Metanephros (tissue), 2 donors: ENCODE measurements around the genes RSRP1 and MAN1C1.

DNA sequence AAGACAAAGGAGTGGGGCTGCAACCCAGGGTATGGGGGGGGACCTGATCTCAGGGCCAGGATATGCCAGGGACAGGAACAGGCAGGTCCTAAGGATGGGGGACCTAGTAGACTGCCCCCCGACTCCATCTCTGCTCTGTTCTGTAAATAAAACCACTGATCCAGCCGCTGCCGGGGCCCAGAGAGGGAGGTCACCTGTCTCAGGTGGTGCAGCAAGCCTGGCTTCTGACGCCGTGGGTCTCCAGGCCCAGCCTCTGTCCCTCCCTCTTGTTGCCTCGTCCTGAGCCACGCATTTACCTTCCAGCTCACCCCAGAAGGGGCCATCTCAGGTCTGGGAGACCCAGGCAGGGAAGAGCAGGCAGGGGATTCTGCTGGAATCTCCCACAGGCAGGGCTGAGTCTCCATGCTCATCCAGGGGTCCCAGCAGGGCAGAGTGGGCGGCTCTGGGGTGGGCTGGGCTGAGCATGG, 13.4 kb downstream of the RUNX3 start:
- RAMPAGE, long total RNA = no peak

- RAMPAGE, long total RNA = no peak
These were observed 4.6 kb downstream of the RUNX3 start for GRCh38 chr1:24925457-24925941.

DNA sequence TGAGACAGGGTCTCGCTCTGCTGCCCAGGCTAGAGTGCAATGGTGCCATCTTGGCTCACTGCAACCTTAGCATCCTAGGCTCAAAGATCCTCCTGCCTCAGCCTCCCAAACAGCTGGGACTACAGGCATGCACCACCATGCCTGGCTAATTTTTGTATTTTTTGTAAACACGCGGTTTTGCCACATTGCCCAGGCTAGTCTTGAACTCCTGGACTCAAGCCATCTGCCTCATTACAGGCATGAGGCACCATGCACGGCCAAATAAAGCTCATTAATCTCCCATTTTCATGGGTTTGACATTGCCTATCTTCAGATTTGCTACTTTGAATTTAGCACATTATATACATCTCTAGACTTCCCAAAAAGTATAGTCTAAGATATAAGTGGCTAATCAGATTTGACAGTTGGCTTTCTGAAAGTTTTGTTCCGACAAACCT, 2.5 kb downstream of the RSRP1 start:
- RAMPAGE, long total RNA = no peak

DNA sequence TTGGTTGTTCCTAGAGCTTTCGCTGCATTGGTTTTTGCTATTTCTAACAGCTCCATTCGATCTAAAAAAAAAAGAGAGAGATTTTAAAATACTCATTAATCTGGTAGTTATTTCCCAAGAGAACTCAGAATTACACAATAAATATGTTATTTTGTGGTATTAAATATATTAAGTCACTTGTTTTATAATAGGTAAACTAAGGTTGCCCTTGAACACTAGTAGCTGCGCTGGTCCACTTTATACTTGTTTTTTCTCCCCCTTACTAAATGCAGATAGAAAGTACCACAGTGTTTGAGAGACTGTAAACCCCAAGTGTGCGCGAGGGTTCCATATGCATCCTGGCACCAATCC, 2.0 kb downstream of the RSRP1 start:
- RAMPAGE, long total RNA = no peak

GRCh38 chr1:25247255-25247585, at the start of gene RSRP1:
Gene RSRP1, minus strand, starts transcription at chr1:25247454.
- RAMPAGE, long total RNA = start-site peak on the minus strand at chr1:25247453-25247457, 1,022 and 287 reads in 2 replicates

GRCh38 chr1:25472678-25473461, 42.2 kb downstream of the MACO1 start:
- RAMPAGE, long total RNA = no peak

DNA sequence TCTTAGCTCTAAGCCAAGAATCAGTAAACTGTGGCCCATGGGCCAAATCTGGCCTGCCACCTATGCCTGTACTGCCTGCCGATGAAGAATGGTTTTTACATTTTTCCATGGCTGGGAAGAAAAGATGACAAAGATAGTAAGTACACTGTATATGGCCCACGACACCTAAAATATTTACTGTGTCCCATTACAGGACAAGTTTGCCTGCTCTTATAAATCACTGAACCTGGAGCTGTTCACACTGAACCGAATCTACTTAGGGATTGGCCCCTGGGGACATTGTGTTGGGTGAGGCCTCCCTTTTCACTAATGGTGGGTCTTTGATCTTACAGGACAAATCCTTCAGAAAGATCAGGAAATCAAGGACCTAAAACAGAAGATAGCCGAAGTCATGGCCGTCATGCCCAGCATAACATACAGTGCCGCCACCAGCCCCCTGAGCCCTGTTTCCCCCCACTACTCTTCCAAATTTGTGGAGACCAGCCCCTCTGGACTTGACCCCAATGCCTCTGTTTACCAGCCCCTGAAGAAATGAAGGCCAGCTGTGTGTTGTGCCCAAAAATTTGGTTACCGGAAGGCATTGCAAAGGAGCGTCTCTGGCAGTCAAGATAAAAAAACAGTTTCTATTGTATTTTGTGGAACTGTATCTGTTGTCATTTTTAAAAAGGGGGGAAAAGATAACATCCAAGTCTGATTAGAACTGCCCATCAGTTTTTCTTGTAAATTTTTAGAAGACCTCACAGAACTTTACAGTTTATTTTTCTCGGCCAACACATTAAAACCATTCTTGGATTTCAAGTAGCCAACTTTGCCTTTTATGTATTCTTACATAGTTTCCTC, 45.3 kb upstream of the LDLRAP1 start:
- RAMPAGE, long total RNA = no peak

DNA sequence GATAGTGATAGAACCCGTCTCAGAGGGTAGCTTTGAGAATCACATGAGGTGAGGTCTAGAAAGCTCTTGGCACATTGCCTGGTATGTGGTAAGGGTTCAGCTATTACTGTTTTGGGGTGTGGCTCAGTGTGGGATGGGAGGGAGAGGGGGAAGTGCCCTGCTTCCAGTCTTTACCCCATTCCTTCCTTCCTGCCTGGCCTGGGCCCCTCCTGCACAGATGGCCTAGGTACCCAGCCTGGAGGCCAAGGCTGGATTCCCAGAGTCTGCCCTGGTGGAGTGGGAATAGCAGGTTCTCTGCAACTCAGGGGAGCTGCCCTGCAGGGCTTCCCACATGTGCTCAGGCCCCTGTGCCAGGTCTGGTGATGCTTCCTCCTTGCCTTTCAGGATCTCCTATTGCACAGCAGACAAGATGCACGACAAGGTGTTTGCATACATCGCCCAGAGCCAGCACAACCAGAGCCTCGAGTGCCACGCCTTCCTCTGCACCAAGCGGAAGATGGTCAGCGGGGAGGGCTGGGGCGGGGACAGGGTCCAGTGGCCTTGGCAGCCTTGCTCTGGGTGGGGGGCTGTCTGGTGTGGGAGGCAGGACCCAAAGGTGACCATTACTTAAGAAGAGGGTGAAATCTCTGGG, 13.5 kb downstream of the LDLRAP1 start:
- RAMPAGE, long total RNA = no peak

DNA sequence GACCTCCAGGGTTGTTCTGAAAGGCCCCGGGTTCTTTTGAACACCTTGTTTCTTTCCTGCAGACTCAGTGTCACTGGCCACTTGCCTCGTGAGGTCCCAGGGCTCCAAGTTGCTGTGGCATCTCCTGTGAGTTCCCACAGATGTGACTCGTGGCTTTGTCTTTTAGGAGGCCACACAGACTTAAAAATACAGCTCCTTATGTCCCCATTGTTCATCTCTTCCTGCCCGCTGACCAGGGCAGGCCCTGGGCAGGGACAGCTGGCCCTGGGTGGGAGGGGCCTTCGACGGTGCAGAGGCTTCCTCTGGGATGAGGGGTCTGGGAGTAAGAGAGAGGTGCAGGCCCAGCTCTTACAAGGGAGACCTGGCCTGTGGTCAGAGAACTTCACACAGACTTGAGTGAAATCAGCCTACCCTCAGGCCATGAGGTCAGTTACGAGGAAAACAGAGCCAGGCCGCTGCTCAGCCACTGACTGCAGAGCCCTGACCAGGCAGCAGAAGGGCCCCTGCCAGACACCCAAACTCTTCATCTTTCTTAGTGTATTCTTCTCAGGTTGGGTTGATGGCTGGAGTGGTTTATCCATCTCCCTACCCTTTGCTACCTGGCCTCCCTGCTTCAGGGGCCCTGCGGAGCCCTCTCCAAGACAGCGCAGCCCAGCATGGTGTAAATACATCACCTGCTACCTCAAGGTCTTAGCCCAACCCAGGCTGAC, 15.8 kb downstream of the LDLRAP1 start:
- RAMPAGE, long total RNA = no peak

GRCh38 chr1:25615973-25617225, at the start of gene MAN1C1:
Gene MAN1C1, plus strand, starts transcription at chr1:25616791.
- RAMPAGE, long total RNA = no peak

- RAMPAGE, long total RNA = no peak
These were observed 24.5 kb upstream of the SELENON start for GRCh38 chr1:25775393-25775949.

DNA sequence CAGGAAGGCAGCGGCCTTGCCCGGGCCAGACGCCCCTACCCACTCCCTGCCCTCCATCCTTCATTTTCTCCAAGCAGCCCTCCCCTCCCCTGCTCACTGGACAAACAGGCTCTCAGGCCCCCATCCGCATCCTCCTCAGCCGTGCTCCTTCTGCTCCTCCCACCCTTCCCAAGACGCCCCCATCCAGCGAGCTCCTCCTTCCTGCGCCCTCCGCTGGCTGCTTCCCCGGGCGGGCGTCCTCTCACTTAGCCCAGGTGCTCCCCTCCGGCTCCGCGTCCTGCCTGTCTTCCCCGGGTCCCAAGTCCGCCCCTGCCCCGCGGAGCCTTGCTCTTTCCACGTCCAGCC, 478 bp downstream of the PAQR7 start:
- RAMPAGE, long total RNA = no peak

DNA sequence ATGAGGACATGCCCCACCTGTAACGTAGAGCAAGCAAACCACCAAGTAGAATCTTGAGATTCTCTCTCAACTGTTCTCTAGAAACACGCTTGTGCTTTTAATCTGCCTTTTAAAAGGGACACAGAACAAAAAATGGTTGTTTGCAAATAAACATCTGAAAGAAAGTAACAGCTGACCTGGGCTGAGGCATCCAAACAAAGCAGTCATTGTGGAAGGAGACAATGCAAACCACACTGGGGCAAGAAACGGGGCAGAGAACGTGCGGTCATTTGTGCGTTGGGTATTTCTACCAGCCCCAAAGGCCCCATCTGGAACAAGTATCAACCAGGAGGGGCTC, 6.1 kb downstream of the STMN1 start:
- RAMPAGE, long total RNA = no peak

DNA sequence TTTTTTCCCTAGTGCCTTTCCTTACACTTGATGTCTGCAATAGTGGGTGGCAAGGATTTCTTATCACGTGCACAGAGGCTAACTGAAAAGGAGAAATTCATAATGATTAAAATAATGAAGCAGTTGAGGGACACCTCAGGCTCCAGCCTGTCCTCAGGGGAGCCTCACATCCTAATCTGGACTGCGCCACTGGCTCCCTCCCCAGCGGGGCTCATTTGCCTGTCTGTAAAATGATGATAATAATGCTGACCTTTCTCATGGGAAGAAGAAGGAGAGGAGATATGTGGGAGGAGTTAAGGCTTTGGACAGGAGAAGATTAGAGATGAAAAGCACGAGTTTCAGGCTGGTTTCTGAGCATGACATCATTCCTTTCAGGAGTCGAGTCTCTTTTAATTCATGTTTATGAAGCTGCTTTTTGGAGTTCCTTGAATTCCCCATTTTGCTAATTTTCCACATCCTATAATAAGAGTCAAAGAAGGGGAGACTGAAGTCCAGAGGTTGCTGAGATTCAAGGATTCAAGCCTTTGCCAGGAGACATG, 27.2 kb upstream of the STMN1 start:
- RAMPAGE, long total RNA = no peak

- RAMPAGE, long total RNA = no peak
These were observed 423 bp upstream of the PAFAH2 start for GRCh38 chr1:25998246-25998725.

- RAMPAGE, long total RNA = no peak
These were observed 9.1 kb downstream of the TRIM63 start for GRCh38 chr1:26058222-26058810.

DNA sequence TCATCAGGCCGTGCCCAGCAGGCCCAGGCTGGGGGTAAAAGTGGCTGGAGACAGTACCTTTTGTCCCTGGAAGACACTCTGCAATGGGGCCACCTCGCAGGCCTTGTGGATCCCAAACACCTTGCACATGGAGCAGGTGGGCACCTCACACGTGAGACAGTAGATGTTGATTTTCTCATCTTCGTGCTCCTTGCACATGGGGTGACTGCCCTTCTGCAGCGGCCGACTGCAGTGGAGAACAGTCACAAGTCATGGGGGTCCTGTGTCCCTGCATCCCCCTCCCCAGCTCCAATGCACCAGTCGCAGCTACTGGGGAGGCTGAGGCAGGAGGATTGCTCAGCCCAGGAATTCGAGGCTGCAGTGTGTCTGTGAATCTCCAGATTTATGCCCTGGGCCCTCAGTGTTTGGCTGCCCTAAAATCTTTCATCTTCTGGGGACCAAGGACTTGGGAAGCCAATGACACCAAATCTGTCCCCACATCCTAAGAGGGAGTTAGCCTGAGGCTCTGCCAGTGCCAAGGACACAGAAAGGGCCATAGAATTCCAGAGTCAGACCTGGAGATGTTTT, 6.2 kb downstream of the TRIM63 start:
- RAMPAGE, long total RNA = no peak

DNA sequence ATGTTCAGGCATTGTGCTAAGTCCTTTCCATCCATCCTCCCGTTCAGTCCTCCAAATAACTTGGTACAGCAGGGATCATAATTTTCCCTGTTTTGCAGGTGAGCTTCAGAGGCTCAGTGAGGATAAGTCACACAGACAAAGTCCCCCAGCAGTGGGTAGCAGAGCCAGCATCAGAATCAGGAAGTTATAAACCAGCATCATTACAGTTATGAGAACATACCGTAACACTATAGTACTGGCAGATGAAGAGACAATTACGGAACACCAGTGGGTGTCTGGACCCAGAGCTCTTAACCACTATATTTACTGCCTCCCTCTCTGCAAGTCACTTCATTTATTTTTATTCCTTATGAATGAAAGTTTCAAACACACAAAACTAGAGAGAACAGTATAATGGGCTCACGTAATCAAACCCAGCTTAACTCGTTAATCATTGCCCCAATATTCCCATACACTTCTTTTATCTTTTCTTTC, 5.5 kb upstream of the TRIM63 start:
- RAMPAGE, long total RNA = no peak

GRCh38 chr1:26114066-26114917, 2.7 kb downstream of the PDIK1L start:
- RAMPAGE, long total RNA = no peak

DNA sequence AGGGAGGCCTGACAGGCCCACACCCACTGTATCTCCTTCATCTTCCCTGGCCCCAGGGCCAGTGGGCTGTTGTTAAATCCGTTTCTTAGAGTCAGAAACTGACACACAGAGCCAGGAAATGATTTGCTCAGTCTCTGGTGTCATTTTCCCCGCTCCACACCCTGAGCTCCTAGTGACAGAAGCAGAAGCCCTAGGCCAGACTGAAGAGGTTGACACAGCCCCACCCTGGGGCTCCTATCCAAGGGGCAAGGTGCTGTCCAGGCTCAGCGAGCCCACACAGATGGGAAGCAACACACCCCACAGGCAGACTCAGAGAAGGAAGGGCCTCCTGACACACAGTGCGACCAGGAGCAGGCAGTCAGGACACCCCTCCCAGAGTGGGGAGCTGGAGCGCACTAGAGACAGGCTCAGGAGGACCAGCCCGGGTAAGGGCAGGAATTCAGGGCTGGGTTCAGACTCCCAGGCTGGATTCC, 930 bp downstream of the CNKSR1 start:
- RAMPAGE, long total RNA = no peak